SP-49 (cell line): ENCODE measurements around a stretch of chr5.

GRCh38 chr5:57445490-57445978 lies 37.1 kb downstream of the ACTBL2 start:
- PRO-cap = no peak

DNA sequence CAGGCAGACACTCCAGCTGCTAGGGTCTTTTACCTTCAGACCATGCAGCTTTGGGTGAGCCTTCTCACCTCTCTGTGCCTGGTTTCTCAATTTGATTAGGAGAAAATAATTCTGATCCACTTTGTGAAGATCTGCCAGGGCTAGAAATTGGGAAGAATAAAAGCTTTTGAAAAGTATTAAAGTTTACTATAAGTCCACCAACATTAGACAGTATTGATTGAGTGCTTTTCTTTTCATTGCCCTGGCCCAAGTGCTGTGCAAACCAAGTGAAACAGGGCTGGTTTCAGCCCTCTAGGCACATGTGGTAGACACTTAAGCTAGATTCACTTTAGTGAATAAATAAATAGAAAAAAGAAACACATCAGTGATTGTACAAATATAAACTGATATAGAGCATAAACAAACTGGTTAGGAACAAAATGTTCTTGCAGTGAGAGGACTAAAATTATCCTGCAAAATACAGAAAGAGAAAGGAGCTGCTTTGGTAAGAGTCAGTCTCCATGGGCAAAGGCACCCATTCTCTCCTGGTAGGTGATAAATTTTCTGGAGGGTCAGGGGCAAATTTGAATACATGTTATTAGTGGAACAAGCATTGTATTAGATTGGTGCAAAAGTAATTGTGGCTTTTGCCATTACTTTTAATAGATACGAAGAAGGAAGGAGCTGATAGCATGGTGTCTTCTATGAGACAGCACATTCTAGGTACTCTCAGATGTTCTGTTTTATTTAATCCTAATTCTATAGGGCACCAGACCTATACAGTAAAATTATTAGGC lies 29.7 kb downstream of the ACTBL2 start:
- PRO-cap = no peak

DNA sequence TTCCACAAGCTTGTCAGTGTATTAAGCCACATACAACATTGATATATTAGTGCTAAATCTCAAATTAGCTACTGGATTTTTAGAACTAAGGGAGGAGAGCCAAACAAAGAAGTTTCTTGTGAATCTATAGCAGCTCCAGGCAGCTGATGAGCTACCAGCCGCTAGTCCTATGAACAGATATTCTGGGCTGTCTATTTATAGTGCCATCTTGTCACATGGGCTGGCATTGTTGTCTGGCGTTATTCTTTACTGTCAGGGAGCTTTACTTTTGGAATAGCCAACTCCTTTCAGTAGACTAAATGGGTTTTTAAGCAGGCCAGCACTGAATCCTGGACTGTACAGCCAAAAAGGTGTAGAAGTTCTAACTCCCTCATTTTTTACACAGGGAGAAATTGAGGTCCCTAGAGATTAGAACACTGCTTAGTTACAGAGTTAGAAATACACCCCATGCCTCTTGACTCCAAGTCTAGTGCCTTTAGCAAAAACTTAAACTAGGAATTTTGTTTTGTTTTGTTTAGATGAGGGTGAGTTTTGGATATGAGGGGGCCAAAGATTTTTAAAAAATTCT lies 171.4 kb upstream of the ACTBL2 start:
- PRO-cap = no peak

DNA sequence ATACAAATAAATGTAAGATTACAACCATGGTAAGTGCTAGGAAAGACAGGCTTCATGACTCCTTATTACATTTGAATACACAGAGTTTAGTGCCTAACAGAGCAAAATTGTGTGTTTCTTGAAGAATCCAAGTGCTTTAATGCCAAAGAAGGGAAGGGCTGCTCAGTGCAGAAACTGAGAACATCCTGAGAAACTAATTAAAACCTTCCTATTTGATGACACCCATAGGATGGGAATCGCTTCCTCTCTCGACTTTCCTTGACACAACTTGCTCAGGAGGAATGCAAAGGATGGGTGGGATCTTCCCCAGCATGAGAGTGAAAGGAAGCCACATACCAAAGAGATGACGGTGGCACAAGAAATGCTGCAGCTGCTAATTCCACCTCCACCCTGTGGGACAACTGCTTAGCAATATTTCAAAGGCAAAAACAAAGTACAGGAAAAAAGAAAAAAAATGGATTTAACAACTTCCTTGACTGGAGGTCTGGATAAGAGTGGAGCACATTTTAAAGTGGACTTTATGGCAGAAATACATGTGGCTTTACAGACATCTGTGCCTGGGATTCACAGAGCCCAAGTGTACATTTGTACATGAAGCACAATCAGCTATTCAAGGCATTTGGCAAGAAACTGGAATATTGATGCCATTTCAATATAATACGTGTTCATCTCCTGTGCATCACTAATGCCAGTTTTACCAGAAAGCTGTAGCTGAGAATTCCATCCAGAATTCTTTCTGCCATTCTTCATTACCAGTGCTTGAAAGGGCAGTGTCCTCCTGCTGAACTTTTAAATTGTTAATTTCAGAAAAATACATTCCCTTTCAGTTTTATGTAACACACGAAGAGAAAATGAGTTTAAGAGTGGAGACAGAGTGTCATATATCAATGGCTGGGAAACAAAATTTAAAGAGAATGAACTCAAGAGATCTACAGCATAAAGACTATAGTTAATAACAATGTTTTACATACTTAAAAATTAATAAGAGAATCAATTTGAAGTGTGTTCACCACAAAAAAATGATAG lies 359.2 kb upstream of the ACTBL2 start:
- PRO-cap = no peak

- PRO-cap = no peak
These were observed 424.1 kb upstream of the ACTBL2 start for GRCh38 chr5:57906743-57907051.

DNA sequence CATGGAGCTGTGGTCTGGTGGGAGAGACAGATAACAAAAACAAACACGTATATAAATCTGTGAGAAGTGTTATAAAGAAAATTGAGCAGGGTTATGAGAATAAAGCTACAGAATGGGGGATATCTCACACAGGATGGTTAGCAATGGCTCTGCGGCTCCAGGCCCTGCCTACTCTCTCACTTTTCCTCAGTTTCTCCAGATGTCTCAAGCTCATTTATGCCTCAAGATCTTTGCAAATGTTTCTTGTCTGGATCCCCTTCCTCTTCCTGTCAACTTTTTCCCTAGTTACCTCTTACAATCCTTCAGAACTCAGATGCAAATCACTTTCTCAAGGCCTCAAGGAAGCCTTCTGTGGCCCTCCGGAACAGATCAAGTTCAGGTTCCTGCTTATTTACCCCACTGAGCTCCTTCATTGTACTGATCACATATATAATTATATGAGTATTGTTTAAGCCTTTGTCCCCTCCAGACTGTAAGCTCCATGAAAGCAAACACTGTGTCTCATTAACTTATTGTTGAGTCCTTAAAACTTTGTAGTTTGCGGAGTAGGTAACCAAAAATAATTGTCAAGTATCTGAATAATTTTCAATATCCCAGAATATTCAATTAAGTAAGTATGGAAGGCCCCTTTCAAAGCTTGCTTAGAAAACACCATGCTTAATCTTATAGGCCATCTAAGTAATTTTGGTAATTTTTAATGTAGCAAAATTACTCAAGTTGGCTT lies 386.5 kb downstream of the RAB3C start:
- PRO-cap = no peak

DNA sequence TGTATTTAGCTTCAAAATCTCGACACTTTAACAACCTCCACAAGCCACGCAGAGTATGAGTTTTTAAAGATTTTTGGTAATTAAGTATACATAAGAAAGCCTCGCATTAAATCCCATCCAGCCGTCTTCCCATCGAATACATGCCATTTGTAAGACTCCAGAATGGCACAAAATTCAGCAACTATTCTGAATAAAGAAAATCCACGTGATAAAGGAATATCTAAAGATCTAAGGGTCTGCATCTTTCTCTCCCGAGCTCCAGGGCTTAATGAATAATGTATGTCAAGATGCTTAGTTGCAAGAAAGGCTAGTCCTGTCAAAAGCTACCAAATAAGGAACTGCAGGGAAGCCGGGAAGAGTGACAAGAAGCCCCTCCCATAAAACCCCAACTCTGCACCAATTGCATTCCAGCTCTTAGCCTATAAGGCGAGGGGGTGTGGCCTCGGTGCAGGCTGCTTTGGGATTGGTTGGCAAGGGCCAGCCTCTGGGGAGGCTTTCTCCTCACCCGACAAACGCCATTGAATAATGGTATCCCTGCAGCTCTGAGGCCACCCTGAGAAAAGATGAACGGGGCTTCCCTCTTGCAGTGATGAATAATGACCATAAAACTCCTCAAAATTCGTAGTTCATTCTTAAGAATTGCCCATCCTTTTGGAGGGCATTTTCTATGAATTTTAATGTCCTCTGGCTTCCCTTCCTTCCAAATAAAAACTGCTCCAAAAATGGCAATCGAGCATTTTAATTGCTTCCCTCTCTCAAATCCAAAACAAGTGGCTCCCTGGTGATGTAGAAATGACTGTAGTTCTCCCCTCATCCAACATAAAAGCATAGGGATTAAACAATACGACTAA lies 416.9 kb downstream of the RAB3C start:
- PRO-cap = no peak

DNA sequence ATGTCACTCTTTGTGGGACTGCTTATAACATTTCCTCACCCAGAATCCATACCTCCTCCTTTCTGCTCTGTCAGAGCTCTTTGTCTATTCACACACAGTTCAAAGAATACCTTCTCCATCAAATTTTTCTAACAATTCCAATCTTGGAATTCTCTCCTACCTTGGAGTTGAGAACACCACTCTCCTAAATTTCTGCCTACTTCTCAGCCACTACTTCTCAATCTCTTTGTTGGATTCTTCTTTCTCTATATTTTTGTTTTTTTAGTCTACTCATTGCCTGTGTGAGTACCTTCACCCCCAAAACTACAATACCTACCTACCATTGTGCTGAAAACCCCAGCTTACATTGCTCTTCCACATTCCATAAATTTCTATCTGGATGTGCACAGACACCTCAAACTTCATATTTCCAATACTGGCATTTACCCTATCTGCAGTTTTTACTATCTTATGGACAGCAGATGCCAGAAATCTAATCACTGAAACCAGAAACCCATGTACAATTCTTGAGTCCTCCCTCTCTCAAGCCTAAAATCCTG lies 503.4 kb downstream of the RAB3C start:
- PRO-cap = no peak

DNA sequence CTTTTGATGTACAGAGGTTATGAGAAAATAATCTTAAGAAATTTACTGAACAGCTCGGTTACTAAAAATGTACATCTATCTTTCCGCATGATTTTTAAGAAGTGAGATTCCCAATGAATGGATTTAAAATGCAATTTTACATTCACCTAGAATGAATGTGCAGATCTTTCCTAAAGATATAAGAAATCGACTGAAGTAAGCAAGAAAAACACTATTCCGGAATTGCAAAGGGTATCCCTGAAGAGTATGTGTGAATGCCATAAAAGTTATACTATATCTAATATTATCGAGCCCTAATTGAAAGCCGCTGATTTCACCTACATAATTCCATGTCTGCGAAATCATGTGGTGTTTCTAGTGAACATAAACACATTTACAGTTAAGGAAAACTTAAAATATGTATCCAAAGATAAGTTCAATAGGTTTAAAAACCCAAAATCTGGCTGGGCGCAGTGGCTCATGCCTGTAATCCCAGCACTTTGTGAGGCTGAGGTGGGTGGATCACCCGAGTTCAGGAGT lies 562.6 kb downstream of the RAB3C start:
- PRO-cap = no peak

GRCh38 chr5:59187836-59188181 lies 604.9 kb downstream of the RAB3C start:
- PRO-cap = no peak

GRCh38 chr5:59212978-59213502 lies 630.2 kb downstream of the RAB3C start:
- PRO-cap = no peak

GRCh38 chr5:59275416-59276467 lies 617.8 kb downstream of the PDE4D start:
- PRO-cap = no peak

DNA sequence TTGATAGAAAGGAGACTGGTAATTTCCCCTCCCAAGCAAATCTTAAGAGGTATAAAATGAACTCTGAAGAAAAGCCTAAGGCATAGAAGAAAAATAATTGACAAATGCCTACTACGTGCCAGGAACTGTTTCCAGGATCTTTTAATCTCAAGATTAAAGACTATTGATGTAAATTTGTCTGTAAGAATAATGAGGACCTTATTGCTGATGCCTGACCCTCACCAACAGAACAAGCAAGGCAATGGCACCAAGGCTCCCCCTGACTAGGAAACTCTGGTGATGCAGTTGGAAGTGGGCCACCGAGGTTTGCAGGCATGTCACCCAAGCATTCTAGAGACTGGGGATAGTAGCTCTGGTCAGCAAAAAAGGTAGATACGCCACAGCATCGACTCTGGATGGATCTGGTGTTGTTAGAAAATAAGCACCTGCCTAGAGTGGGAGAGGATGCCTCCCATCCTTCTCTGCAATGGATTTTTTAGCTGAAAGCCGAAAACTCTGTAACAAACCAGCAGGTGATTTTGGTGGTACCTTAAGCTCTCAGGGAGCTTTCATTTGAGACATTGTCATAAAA lies 308.7 kb downstream of the PDE4D start:
- PRO-cap = no peak

GRCh38 chr5:60196553-60196909 lies 303.0 kb upstream of the PDE4D start:
- PRO-cap = no peak

DNA sequence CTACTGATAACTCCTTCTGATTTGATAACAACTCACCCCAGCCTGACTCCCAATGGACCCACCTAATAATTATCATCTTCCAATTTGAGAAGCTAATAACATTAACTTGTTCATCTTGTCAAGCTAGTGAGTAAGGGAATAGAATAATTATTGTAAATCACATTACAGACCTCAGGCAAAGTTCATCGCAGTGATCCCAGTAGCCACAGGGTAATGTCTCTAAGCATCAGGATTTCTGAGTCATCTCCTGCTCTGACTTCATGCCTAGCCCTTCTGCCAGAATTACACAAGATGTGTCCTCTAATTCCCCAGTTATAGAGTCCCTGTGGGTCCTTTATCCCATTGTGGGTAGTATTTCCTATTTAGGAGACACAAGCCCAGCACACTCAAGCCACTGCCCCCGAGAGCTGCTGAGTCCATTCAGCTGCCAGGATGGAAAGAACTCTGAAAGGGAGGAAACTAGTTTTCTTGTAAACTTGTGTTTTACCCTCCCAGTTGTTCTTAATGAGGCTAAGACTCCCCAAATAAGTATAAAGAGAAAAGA lies 365.6 kb downstream of the DEPDC1B start:
- PRO-cap = no peak

DNA sequence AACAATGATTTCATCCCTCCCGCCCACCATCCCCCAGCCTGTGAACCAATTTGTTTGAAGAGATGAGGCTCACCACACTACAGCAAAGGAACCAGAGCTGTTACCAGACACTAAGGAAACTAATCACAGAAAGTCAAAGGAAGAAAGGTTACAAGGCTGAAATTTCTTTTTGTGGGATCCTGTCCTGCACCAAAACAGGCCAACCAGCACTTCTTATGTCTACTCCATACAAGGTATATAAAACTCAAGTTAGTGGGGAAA lies 158.4 kb downstream of the DEPDC1B start:
- PRO-cap = no peak

- PRO-cap = no peak
These were observed 24.8 kb downstream of the ZSWIM6 start for GRCh38 chr5:61356638-61357473.

GRCh38 chr5:61425143-61425711 lies 93.2 kb downstream of the ZSWIM6 start:
- PRO-cap = no peak

- PRO-cap = no peak
These were observed 108.5 kb downstream of the ZSWIM6 start for GRCh38 chr5:61440524-61441066.

DNA sequence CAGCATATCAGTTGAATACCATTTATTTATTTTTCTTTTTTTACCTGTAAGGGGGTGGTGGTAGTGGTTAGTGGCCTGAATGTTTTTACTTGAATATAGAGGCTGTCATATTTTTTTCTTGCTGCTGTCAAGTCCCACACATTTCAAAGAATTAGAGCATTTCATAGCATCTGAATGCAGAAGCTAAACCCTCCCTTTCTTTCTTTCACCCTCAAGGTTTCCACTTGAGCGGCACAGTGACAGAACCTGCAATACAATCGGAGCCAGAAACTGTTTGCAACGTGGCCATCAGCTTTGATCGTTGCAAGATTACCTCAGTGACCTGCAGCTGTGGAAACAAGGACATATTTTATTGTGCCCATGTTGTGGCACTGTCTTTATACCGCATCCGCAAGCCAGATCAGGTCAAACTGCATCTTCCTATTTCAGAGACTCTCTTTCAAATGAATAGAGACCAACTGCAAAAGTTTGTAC lies 140.4 kb downstream of the ZSWIM6 start:
- PRO-cap = no peak